Gastroesophageal sphincter (tissue), 4 donors: ENCODE results near the gene ARID5B.

DNA sequence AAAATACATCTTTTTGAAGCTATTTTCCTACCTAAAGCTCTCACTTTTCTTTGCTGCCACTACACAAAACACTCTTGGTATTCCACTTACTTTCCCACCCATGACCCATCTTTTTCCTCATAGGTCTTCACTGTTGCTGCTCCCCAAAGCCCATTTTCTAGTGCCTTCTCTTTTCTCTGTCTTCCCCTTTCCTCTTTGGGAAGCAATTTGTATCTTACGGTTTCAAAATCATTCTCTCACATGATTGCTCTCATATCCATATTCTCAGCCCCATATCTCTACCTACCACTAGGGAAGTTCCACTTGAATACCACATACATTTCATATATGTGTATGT, 3.2 kb upstream of the UBE2D1 start:
- PRO-cap = no peak
- RAMPAGE, long total RNA, 4 experiments = no peak in any of the 4 experiments

DNA sequence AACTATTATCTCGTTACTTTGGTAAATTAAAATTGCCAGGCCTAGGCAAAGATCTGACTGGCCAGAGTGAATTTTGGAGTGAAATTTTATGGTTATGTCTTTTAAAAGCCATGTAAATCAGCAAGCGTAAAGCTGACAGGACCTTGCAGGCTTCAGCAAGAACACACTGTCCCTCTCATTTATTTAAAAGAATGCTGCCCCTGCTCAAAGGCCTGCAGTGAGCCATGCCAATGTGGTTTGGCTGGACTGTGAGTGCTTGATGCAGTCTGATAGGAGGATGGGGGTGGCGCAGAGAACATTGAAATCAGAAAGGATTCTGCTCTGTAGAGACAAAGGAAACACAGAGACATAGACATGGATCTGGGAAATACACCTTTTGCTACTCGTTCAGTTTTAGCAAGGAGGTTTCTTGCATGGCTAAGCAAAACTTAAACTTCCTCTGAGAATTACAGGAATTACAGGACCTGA, 177.1 kb upstream of the PHYHIPL start:
- PRO-cap = unidirectional peak, plus-strand start at position 217 of the sequence
- RAMPAGE, long total RNA, 4 experiments = start-site peak on the plus strand in 3 of 4 experiments, centred at positions 314 to 316 of the sequence, 8 to 91 reads per replicate

DNA sequence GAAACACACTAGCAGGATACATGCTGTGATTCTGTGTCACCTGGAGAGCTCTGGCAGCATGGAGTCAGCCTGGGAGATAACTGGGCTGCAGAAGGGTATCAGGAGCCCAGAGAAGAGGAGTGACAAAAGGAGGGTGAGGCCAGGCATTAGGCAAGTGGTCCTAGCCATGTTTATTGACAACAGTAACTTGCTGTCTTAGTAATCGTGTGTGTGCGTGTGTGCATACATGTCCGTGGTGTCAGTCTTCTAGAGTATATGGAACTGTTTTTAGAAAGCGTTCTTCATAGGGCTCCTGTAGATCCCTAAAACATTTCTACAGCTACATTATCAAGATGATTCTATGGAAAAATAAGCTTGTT, 157.4 kb upstream of the PHYHIPL start:
- PRO-cap = no peak
- RAMPAGE, long total RNA, 4 experiments = no peak in any of the 4 experiments

DNA sequence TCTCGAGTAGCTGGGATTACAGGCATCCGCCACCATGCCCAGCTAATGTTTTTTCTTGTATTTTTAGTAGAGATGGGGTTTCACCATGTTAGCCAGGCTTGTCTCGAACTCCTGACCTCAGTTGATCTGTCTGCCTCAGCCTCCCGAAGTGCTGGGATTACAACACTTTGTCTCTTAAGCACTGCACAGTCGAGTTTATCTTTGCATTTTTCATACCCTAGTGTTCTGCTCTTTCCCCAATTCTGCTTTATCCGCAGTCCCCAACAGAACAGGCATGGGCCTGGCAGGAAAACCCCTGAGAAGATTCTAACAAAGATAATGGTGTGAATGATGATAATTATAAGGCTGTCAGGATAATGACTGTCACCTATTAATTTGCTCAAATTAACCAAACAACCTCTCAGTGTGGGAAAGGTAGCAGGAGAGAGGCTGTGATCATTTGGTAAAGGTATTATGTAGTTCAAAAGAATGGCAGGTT, 10.8 kb downstream of the SLC16A9 start:
- PRO-cap = no peak
- RAMPAGE, long total RNA, 4 experiments = no peak in any of the 4 experiments

GRCh38 chr10:59812431-59812951, 59.2 kb upstream of the MRLN start:
- PRO-cap = no peak
- RAMPAGE, long total RNA, 4 experiments = no peak in any of the 4 experiments

DNA sequence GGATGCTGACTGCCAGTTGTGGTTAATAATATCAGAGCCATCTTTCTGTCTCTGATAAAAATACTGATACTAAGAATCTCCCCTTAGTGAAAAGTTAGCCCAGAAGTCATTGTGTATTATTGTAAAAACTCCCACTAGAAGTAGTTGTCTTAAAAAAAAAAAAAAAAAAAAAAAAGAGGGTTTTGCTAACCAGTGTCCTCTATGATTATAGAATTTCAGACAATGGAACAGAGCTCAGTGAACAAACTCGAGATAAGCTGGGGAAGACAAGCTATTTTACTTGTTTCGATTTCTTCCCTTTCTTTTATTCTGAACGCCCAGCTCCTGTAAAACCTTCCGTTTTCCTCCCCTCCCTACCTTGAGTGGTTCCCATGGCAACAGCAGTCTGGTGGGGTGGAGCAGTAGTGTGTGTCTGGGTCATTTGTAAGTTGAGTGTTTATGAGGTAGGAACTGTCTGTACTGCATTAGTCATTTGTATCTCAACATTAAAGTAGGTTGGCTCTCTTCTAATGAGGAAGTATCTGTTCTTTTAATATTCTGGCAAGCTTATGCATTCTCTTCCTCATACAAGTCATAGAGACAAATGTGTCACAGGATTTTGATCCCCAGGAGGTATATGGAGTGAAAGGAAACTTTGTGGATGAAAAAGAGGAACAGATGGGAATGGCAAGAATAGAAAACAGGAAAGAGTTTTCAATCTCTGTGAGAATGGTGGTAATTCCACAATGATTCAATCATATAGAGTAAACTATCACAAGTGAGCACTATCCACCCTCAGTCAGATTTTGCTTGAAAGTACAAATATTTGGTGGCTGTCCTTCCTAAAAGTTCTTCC, 85.3 kb upstream of the CCDC6 start:
- PRO-cap = no peak
- RAMPAGE, long total RNA, 4 experiments = no peak in any of the 4 experiments

DNA sequence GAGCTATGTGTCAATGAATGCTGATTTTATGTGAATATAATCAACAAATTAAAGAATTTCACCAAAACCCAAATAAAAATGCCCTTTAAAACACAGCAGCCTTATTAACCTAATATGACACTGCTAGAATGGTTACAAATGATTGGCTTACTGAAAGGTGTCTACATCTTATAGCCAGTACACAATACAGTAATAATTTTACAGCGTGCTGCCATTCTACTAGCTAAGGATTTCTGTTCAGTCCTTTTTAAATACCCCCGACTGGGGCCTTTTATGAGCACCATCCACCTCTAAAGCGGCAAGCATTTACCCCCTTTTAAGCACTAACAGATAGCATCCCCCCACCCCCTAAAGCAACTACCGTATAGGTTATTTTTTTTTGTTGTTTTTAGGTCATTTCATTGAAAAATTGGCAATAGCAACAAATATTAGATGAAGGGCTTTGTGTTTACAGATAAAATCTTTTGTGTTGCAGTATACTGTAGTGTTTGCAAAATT, 122.2 kb upstream of the CCDC6 start:
- PRO-cap = no peak
- RAMPAGE, long total RNA, 4 experiments = no peak in any of the 4 experiments

GRCh38 chr10:60150414-60150814, 239.3 kb downstream of the ANK3 start:
- PRO-cap = no peak
- RAMPAGE, long total RNA, 4 experiments = no peak in any of the 4 experiments

- PRO-cap = no peak
- RAMPAGE, long total RNA, 4 experiments = no peak in any of the 4 experiments
Observed at GRCh38 chr10:60176313-60176628, 213.4 kb downstream of the ANK3 start.

DNA sequence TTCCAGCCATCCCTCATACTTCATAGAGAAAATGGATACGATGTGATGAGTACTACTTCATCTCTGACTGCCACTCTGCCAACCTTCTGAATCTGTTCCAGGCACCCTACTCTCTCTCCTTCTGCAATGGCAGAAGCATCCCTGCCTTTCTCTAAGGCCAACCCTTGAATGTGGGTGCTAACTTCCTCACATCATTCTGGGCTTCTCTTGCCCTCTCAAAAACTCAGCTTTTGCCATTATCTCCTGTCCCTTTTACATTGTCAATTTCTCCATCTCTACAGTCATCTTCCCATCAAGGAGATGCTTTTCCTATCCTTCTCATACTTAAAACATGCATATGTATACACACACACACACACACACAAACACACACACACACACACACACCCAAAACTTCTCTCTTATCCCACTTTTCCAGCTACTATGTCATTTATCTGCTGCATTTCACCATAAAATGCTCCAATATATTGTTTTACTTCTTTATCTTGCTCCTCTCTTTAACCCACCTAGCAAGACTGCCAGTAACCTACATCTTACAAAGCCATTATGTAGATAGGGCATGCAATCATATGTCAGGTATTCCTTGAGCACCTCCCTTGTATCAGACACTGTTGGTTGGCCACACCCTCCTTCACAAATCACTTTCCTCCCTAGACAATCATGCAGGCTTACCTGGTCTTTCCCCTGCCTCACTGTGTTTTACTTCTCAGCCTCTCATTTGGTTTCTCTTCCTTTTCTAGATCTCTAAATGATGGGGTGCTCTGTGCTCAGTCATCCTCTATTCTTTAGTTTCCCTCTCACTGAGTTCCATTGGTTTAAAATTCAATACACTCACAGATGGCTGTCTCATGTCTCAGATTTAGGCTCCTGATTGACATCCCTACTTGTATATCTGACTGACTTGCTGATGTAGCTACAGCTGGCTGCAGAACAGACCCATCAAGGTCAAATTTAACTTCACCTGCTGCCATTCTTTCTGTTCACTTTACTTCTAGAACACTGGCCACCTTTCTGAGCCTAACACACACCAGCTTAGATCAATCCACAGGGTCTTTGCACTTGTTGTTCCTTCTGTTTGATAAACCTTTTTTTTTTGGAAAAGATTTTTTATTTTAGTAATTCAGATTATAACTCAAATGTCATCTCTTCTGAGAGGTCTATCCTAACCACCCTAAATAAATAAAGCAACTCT, 31.5 kb downstream of the ANK3 start:
- PRO-cap = no peak
- RAMPAGE, long total RNA, 4 experiments = no peak in any of the 4 experiments

GRCh38 chr10:60384620-60385290, 4.9 kb downstream of the ANK3 start:
- PRO-cap = unidirectional peak, plus-strand start at chr10:60384966
- RAMPAGE, long total RNA, 4 experiments = no peak in any of the 4 experiments

DNA sequence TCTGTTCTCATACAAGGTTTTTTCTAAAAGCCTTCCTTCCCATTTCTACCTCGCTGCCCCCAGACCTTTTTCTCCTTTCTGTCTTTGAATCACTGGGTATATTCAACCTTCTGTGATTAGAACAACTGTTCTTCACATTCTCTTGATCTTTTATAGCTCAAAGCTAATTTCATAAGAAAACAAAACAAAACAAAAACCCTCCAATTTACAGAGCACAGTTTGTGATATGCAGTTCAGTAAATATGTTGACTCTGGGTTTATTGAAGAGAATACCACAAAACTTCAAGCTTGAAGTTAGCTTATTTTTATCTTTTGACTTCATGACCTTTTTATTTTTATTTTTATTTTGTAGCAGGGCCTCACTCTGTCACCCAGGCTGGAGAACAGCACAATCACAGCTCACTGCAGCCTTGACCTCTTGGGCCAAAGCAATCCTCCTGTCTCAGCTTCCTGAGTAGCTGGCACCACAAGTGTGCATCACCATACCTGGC, 108.4 kb upstream of the ANK3 start:
- PRO-cap = no peak
- RAMPAGE, long total RNA, 4 experiments = no peak in any of the 4 experiments

DNA sequence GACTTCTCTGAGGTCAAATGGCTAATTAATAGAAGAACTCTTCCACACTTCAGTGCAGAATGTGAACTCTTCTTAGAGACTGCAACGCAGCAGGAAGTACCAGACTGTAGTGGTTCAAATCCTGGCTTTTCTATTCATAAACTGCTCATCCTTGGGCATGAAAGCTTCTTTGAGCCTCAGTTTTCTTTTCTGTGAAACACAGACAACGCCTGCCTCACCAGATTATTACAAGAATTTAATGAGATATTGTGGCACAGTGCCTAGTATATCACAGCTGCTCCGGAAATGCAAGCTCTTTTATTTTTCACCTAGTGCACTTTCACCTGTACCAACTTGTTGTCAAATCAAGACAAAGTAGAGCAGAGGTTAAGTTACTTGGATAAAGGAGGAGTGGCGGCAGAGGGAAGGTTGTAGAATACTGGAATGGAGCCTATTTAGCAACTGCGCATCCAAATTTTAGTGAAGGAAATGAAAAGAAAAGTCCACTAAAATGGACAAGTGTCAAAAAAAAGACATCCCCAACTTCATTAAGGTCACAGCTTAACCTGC, 54.9 kb upstream of the RHOBTB1 start:
- PRO-cap = no peak
- RAMPAGE, long total RNA, 4 experiments = no peak in any of the 4 experiments

GRCh38 chr10:61000673-61001942, 57.1 kb upstream of the RHOBTB1 start:
- PRO-cap = no peak
- RAMPAGE, long total RNA, 4 experiments = start-site peak on the minus strand in 1 of 4 experiments, at chr10:61001440-61001482 at its widest, 13 reads per replicate

DNA sequence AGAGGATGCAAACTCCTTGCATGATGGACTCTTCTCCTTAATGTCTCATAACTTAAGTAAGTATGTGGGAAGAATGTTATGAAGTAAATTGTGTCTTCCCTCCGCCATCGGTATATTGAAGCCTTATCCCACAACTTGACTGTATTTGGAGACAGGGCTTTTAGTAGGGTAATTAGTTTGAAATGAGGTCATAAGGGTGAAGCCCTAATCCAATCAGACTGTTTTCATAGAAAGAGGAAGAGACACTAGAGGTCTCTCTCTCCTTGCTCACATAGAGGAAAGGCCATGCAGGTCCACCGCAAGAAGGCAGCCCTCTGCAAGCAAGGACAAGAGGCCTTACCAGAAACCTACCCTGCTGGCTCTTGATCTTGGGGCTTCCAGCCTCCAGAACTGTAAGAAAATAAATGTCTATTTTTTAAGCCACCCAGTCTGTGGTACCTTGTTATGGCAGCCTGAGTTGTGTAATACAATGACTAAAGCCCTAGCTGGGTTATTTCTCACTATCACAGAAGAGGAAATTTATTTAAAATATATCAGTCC, 12.7 kb upstream of the TMEM26 start:
- PRO-cap = no peak
- RAMPAGE, long total RNA, 4 experiments = no peak in any of the 4 experiments

- PRO-cap = no peak
- RAMPAGE, long total RNA, 4 experiments = no peak in any of the 4 experiments
Observed at GRCh38 chr10:61621529-61621940, 41.2 kb upstream of the CABCOCO1 start.

DNA sequence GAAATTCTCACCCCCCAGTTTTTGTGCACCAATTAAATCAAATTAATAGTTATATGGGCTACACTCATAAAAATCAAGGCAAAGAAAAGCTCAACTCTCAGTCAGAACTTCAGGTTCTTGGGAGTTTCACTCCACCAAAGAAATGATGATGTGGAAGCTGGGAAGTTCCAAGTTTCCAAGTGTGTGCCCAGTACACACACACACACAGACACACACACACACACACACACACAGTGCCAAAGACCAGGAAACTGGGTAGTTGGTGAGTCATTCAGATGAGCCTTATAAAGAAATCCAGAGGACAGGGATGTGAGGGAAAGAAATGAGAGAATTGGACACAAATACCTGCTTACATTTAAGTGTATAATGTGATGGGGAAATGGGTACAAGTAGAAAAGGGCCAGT, 94.8 kb downstream of the CABCOCO1 start:
- PRO-cap = no peak
- RAMPAGE, long total RNA, 4 experiments = no peak in any of the 4 experiments

GRCh38 chr10:61867247-61867739, 34.2 kb upstream of the ARID5B start:
- PRO-cap = no peak
- RAMPAGE, long total RNA, 4 experiments = no peak in any of the 4 experiments

- PRO-cap = unidirectional peak, minus-strand start at chr10:61900436
- RAMPAGE, long total RNA, 4 experiments = no peak in any of the 4 experiments
Observed at GRCh38 chr10:61899879-61900974, 1.3 kb upstream of the ARID5B start.

DNA sequence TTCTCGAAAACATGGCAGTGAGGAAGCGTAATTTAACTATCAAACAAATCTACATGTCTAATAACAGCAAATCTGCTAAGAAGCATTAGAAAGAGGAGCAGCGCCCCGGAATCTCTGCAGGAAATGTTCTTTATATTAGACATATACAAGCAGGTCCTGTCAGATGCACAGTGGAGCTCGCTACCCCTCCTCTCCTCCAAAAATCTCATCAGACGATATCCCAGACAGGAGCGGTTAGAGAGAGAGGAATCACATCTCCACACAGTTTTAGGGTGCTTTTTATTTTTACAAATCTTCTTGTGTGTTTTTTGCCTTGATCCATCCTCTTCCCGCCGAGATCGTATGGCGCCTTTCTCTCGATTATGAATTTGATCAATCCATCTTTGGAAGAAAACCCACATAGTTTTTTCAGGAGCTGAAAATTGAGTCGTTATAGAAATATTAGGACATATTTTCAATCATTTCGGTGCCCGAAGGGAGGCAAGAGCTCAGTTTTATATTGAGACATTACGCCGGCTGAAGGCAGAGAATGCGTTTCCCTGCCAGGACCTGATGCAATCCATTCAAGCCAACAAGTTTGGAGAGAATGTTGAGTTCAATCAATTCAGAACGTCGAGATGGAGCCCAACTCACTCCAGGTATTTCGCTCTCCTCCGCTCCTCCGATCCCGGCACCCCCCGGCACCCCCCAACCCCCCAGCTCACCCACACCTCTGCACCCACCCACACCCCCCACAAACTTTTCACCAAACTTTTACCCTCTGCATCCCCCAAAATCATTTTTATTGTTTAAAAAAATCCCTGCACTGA, at the start of gene ARID5B:
Gene ARID5B, plus strand, starts transcription at position 607 of the 809 bp plus-strand sequence.
- PRO-cap = unidirectional peak, plus-strand start at position 607 of the sequence
- RAMPAGE, long total RNA, 4 experiments = start-site peak on the plus strand in 3 of 4 experiments, centred at positions 601 to 610 of the sequence, 28 to 76 reads per replicate